Upper lobe of left lung (tissue), 5 donors: Measurements from ENCODE around the gene LGMN.

GRCh38 chr14:91936749-91937437 lies 10.6 kb downstream of the FBLN5 start:
- PRO-cap, 2 experiments, result no peak in any of the 2 experiments
- RAMPAGE, long total RNA, 4 experiments, result start-site peak on the minus strand in 2 of 4 experiments, at chr14:91936950-91937175 at its widest, 41 to 95 reads per replicate

GRCh38 chr14:92038975-92039953 lies 595 bp downstream of the TRIP11 start:
- PRO-cap, 2 experiments, result peak in 1 of 2 experiments; most common plus-strand start chr14:92039651 (in 1); most common minus-strand start chr14:92039482 (in 1)
- RAMPAGE, long total RNA, 4 experiments, result start-site peak on the minus strand in 2 of 4 experiments, at chr14:92039768-92039888 at its widest, 22 to 47 reads per replicate

DNA sequence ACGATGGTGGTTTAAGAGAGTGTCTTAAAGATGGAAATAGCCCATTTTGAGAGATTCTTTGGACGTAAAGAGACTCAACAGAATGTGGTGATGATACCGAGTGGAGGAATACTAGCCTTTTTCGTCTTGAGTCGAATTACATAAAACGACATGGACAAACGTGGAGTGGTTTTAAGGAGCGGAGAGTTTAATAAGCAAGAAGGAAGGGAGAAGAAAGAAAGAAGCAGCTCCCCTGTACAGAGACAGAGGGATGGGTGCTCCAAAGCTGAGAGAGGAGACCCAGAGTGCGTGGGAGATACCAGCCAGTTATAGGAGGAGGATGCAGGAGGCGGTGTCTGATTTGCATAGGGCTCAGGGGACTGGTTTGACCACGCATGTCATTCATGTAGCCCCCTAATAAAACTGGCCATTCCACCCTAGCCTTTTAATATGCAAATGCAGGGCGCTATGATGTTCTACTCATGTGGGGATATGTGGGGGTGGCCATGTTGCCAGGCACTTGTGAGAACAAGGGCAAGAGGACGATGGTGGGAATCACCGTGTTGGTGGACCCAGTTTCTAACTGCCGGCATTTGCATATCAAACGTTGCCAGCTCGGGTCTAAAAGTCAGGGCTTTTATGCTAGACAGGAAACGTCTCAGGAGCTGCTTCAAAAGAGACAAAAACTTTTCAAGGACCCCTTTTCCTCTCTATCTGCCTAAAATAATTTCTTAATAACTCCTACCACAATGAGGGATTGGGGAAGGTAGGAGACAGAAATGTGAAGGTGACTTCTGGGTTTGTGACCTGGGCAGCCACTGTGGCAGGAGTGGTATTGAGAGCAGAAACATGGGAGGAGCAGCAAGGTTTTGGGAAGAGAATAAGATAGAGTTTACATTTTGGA lies 2.0 kb upstream of the ATXN3 start:
- PRO-cap, 2 experiments, result no peak in any of the 2 experiments
- RAMPAGE, long total RNA, 4 experiments, result no peak in any of the 4 experiments

DNA sequence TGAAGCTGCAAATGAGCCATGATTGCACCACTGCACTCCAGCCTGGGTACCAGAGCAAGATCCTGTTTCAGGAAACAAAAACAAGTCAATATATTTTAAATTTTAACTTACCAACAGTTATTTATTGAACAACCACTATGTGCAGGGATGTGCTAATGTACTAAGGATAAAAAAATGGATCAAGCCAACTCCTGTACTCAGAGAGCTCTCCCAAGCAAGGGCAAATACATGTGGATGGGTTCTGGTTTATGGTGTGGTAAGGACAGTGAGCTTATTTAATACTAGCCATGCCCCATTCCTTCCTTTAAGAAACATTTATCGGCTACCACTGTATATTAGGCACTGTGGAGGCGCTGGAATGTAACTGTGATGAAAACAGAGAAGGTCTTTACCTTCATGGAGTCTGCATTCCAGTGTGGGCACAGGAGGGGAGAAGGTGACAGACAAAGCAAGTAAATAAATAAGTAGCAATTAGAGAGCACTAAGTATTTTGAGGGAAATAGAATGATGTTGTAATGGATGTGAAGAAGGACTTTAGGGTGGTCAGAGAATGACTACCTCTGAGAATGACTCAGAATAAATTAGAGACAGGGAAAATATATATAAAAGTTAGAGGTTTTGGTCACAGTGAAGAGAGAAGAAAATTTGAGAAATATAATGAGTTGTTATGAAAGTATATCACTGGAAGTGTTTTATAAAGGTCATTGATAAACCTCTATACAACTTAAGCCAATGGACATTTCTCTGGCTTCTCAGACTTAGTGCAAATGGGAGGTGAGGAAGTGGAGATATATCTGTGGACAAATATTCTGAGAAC lies 5.2 kb downstream of the CPSF2 start:
- PRO-cap, 2 experiments, result no peak in any of the 2 experiments
- RAMPAGE, long total RNA, 4 experiments, result no peak in any of the 4 experiments

DNA sequence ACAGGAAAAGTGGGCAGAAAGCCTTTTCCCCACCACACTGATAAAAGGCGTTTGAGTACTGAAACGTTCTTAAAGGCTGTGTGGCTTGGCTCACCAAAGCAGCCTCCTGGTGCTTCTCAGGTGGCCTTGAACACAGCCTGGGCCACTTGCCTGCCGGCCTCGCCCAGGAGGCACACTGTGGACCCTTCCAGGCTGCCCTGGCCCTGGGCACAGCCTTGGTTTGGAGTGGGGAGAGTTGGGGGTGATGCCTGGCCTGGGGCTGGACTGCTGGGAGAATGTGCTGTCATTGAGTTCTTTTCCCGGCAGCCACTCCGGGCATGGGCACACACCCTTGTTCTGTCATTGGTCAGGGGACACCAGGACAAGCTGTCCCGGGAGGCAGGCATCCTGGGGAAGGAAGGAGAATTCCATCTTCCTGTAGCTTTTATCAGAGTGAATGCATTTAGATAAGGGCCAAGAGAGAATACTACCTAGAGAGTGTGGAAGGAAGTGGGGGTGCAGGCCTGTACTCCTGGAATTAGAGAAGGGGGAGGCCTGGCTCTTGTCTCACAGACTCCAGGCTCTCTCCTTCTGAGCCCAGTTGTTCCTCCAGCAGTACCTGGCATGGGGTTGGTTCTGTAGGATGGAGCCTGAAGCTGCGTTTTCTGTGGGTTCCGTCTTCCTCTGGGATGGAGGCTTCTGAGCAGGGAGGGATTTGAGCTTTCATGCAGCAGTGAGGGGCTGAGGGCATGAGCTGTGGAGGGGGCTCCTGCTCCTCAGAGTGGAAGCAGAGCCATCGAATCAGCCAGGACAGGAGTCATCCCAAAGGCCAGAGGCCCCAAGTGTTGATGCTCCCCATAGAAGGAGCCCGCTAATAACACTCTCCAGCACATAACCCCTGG lies 61.7 kb upstream of the RIN3 start:
- PRO-cap, 2 experiments, result no peak in any of the 2 experiments
- RAMPAGE, long total RNA, 4 experiments, result no peak in any of the 4 experiments

GRCh38 chr14:92460877-92461774 lies 52.5 kb upstream of the RIN3 start:
- PRO-cap, 2 experiments, result peak in 1 of 2 experiments; most common plus-strand start chr14:92461367 (in 1); most common minus-strand start chr14:92461202 (in 1)
- RAMPAGE, long total RNA, 4 experiments, result no peak in any of the 4 experiments

DNA sequence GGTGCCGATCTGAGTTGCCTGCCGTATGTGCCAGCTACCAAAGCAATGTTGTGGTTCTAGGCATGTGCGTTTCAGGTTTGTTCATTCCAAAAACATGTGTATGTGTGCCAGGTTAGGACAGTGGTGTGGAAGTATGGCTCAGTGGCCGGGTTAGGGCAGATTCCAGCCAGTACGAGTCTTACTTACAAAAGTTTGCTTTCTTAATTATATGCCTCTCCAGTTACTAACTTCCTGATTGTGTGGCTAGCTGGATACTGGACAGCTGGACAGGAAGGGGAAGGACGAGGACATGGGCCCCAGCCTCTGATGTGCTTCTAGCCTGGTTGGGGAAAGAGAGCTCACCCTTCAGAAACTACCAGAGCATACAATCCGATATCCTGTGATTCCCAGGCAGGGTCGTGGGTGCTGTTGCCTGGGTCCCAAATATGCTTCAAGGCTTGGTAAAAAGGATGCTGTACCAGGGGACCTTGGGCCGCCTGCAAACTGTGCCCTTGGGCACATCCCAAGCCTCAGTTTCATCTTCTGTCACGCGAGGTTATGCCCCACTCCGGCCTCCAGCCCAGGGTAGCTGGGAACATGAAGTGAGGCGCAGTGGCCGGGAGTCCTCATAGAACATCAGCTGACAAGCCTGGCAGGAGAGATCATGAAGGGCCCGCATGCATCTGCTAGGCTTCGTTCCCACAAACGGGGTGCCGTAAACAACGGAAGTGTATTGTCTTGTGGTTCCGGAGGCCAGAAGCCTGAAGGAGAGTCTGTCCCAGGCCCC lies 23.3 kb upstream of the RIN3 start:
- PRO-cap, 2 experiments, result no peak in any of the 2 experiments
- RAMPAGE, long total RNA, 4 experiments, result no peak in any of the 4 experiments

GRCh38 chr14:92515501-92516030 lies 2.0 kb downstream of the RIN3 start:
- PRO-cap, 2 experiments, result no peak in any of the 2 experiments
- RAMPAGE, long total RNA, 4 experiments, result no peak in any of the 4 experiments

GRCh38 chr14:92635628-92636254 lies 112.7 kb downstream of the LGMN start:
- PRO-cap, 2 experiments, result no peak in any of the 2 experiments
- RAMPAGE, long total RNA, 4 experiments, result start-site peak on the plus strand in 1 of 4 experiments, at chr14:92636002-92636110 at its widest, 7 reads per replicate

DNA sequence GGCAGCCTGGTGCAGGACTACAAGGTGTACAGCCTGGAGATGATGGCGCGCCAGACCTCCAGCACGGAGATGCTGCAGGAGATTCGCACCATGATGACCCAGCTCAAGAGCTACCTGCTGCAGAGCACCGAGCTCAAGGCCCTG lies 95.7 kb downstream of the LGMN start:
- PRO-cap, 2 experiments, result no peak in any of the 2 experiments
- RAMPAGE, long total RNA, 4 experiments, result no peak in any of the 4 experiments

DNA sequence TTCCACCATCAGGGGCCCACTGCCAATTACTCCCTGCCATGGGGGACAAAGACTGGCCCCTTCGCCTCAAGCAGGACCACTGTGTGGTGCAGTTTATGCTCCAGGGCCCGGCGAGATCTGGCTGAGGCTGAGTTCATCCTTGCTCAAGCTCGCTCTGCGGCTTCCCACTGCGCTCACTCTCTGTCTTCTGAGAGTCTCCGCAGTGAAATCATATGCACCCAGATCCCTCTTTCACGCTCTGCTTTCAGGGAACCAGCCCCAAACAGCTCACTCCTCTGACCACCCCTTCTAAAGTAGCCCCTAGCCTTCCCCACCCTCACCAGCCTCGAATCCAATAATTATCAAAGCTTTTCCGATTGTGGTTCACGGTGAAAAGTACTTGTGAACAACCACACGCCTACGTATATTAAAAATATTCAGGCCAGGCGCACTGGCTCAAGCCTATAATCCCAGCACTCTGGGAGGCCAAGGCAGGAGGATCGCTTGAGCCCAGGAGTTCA lies 95.1 kb downstream of the LGMN start:
- PRO-cap, 2 experiments, result peak in 1 of 2 experiments; most common minus-strand start position 119 of the sequence (in 1)
- RAMPAGE, long total RNA, 4 experiments, result no peak in any of the 4 experiments

DNA sequence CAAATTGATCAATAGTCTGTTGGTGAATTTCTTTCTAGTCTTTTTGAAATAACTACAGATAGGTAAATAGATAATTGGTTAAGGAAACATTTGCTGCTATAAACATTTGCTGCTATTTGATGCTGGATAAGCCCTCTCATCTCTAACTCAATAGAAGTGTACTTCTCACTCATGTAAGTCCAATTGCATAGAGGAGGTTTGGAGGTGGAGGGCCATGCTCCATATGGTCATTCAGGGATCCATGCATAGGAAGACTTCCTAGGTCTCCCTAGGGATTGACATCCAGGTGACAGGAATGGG lies 80.9 kb downstream of the LGMN start:
- PRO-cap, 2 experiments, result no peak in any of the 2 experiments
- RAMPAGE, long total RNA, 4 experiments, result no peak in any of the 4 experiments

- PRO-cap, 2 experiments, result no peak in any of the 2 experiments
- RAMPAGE, long total RNA, 4 experiments, result no peak in any of the 4 experiments
Measured at GRCh38 chr14:92684559-92685089, 63.8 kb downstream of the LGMN start.

GRCh38 chr14:92748347-92748979 lies at the start of gene LGMN:
Gene LGMN, minus strand, starts transcription at chr14:92748627.
- PRO-cap, 2 experiments, result peak in 2 of 2 experiments; most common plus-strand start chr14:92748783 (in 2); most common minus-strand start chr14:92748627 (in 2)
- RAMPAGE, long total RNA, 4 experiments, result start-site peak on the minus strand in 4 of 4 experiments, at chr14:92748565-92748630 at its widest, 22 to 745 reads per replicate

GRCh38 chr14:92878171-92878562 lies 44.8 kb upstream of the CHGA start:
- PRO-cap, 2 experiments, result no peak in any of the 2 experiments
- RAMPAGE, long total RNA, 4 experiments, result no peak in any of the 4 experiments

- PRO-cap, 2 experiments, result no peak in any of the 2 experiments
- RAMPAGE, long total RNA, 4 experiments, result no peak in any of the 4 experiments
Measured at GRCh38 chr14:92927505-92927735, 4.5 kb downstream of the CHGA start.

GRCh38 chr14:92946086-92946636 lies 23.2 kb downstream of the CHGA start:
- PRO-cap, 2 experiments, result no peak in any of the 2 experiments
- RAMPAGE, long total RNA, 4 experiments, result no peak in any of the 4 experiments

GRCh38 chr14:93033853-93034975 lies 81.5 kb downstream of the ITPK1 start:
- PRO-cap, 2 experiments, result no peak in any of the 2 experiments
- RAMPAGE, long total RNA, 4 experiments, result no peak in any of the 4 experiments

DNA sequence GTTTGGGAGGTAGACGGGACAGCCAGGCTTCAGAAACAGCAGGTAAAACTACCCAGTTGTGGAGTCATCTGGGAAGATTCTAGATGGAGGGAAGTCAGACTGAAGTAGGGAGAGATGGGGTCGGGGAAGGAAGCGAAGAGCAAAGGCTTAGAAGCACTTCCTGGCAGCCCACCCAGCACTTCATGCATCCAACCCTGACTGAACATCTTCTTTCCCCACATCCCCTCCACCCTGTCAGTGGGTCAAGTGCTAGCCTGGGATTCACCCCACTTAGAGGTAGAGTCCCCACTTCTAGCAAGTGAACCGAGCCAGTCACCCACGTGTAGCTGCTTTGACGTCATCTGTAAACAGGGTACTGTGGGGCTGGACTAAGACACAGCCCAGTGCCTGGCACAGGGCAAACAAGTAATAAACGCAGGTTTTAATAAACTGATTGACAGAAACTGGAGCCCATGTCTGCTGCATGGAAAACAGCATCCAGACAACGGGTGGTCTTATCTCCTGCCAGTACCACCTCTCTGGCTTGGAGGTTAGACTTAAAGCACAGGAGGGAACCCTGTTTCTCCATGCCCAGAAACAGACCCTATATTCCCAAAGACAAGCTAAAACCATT lies 61.7 kb downstream of the ITPK1 start:
- PRO-cap, 2 experiments, result no peak in any of the 2 experiments
- RAMPAGE, long total RNA, 4 experiments, result no peak in any of the 4 experiments

GRCh38 chr14:93075970-93076638 lies 39.6 kb downstream of the ITPK1 start:
- PRO-cap, 2 experiments, result no peak in any of the 2 experiments
- RAMPAGE, long total RNA, 4 experiments, result no peak in any of the 4 experiments